B cell (primary cell): Measurements from ENCODE around the gene IRS2.

DNA sequence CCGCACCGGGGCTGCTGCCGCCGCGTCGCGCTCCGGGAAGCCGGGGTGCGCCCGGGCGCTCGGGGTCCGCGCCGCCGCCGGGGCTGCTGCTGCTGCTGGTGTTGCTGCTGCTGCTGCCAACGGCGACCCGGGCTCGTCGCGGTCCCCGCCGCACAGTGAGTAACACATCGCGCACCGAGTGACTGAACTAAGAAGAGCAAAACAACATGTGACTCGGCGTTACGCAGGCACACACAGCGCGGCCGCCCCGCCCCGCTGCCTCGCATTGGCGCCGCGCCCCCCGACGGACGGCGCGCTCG, at the start of gene IRS2:
TSS of gene IRS2 (minus strand) at position 164 of the 299 bp plus-strand sequence.
- PRO-cap = bidirectional peak, plus-strand start outside the sequence, minus-strand start at position 161 of the sequence
- CAGE, long polyA plus RNA = no peak

GRCh38 chr13:109802810-109803336, 16.5 kb upstream of the IRS2 start:
- PRO-cap = no peak
- CAGE, long polyA plus RNA = no peak

DNA sequence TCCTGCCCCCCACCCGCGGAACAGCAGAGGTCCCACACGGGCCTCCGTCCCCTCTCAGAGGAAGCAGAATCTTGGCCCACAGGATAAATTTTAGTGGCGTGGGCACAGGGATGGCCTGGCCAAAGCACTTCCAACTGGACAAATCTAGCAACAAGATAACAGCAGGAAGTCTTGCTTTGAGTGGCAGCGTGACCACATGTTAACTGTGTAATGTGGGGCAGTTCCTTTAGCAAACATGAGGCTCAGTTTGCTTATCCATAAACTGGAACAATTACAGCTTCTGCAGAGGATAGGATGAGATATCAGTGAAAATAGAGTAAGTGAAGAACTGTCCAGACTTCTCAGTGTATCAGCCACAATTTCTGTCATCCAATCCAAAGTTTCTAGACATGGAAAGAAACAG, 238.0 kb upstream of the IRS2 start:
- PRO-cap = no peak
- CAGE, long polyA plus RNA = no peak

DNA sequence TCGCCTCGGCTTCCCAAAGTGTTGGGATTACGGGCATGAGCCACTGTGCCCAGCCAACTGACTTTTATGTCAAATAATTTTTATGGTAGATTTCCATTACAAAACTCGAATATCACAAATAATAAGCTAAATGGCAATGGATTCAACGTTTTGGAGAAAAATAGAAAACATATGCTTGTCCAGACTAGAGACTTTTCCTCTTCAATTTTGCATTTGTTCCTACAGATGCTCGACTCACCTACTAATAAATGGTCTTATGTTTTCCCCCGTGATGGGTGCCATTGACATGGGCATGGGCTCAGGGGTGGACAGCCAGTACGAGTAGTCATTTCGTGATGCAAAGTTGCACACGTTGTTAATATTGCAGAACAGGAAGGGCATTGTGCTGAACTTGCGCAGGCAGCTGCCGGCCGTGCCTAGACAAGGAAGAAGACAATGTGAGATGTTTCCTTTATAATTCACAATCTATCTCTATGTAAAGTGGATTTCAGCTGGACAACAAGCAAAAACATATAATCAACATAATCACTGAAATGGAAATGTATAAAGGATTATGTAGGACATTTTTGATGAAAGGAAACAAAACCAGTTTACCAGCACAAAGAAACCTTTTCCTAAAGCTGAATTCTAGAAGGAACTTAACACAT, 145.9 kb downstream of the COL4A1 start:
- PRO-cap = no peak
- CAGE, long polyA plus RNA = no peak

- PRO-cap = no peak
- CAGE, long polyA plus RNA = no peak
These were observed 125.8 kb downstream of the COL4A1 start for GRCh38 chr13:110181200-110181584.

DNA sequence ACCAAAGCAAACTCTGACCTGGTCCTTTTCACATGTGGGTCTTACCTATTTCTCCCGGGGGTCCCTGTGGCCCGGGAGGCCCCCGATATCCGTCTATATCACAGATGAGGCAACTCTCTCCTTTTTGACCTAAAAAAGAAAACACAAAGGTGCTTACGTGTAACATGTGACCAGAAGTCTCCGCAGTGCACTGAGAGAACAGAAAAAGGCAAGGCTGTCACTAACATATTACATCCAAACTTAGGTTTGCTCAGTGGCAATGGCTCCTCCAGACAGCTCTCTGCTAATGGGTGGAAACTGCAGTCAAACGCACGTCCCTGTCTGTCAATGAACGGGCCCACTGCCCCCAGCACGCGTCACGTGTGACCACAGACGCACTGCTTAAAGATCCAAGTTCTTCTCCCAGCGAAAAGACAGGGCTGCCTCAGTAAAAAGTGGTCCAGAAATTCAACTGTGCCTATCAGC, 114.1 kb downstream of the COL4A1 start:
- PRO-cap = no peak
- CAGE, long polyA plus RNA = no peak

DNA sequence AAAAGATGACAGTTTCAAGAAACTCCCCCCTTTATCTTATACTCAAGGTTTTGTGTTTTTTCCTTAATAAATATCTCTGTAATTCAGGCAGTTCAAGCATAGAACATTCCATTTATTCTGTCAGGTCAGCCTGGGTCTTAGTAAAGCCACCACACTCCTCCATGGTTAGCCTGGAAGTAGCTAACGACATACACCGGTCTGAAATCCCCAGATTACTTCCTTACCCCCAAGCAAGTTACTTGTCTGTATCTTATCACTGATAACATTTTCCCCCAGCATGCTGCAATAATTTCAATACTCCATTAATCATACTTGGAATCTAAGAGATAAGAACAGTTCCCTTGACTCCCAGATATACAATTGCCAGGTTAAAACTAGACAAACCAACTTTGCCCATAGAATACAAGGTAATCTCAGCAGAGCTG, 80.7 kb downstream of the COL4A1 start:
- PRO-cap = no peak
- CAGE, long polyA plus RNA = no peak

DNA sequence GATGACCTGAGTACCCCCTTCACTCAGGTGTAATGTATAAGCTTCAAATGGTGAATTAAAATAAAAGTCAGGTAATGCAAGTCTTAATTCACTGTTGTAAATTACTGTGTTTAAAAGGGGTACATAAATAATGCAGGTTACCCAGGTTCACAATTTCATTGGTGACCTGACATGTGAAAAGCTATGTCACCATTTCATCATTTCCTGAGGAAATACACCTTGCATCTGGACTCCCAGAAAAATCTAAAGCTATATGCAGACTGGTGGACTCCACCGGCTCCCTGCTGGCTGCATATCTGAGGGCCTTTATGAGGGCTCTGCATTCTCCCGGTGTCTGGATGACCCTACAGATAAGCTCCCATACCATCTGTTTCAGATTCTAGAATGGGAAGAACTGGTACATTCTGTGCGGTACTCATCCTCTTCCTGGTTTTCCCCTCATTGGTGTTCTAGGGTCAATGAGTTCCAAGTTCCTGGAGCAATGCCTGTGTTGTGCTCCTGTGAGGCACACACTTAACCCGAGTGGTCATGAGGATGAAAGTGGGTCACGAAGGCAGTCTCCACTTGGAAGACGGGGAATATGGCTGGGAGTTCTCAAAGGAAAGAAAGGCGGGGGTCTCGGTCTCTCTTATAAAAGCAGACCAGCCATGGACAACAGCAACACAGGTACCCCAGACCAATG, 60.5 kb downstream of the COL4A1 start:
- PRO-cap = no peak
- CAGE, long polyA plus RNA = no peak

DNA sequence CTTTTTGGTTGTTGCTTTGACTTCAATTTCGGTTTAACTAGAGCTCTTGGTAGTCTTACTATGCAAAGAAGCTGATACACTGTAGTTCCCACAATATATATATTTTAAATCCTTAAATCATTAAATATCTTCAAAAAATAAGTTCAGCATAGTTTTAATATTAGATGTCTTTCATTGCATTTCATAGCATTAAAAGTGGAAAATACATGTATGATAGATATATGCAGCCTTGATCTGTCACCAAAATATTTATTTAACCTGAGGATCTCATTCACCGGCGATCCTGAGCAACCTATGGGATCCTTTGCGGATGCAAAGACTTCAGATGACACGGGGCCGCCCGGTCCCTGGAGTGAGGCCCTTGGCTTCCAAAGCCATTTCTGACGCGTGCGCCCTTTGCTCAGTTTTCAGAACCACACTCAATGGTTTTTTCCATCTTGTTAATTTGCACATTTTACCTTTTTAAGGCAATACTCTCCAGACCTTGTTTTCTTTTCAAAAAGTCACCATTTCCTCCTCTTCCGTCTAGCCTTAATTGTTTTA, 48.2 kb downstream of the COL4A1 start:
- PRO-cap = no peak
- CAGE, long polyA plus RNA = no peak

DNA sequence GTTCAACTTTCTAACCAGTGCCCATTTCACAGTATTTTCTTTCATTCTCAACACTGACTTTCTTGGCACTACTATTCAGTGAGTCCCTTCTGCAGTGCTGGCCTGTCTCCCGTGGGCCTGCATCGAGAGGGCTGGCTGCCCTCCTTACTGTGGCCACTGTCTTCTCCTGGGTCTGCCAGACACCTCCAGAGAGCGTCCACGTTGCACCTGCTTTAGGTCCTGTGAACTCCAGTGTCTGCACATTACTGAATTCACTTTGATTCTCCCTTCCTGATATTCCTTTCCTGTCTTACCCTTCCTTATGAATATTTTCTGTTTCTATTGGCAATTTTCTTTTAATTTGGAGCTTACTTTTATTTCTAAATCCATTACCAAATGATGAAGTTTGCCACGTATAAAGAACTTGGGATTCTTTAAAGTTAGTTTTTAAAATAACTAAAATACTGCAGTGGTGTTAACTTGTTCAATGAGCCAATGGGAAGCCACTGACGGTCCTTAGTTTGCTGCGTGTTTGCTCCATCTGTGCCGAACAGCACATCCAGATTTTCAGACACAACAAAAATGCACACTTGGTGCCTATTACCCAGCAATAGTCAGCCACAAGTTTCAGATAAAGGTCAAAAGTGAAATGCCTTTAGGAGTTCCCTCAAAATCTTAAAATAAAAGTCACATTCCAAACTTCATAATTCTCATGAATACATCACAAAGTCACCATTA, 27.1 kb downstream of the COL4A1 start:
- PRO-cap = no peak
- CAGE, long polyA plus RNA = no peak

GRCh38 chr13:110306831-110306928, 277 bp downstream of the COL4A1 start:
- PRO-cap = no peak
- CAGE, long polyA plus RNA = no peak

DNA sequence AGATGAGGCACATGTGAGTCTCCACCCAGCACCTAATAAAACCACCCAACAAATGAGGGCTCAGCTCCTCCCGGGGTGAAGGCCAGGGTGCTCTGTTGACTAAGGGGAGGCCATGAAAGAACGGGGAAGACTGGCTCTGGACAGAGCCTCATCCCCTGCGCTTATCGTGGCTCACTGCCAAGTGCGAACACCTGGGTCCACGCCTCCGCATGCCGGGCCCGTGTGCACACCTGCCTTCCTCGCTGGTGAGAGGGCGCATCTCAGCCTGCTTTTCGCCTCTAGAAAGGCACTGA, 39.6 kb downstream of the COL4A2 start:
- PRO-cap = no peak
- CAGE, long polyA plus RNA = no peak

- PRO-cap = no peak
- CAGE, long polyA plus RNA = no peak
These were observed 68.9 kb downstream of the COL4A2 start for GRCh38 chr13:110375871-110376461.

DNA sequence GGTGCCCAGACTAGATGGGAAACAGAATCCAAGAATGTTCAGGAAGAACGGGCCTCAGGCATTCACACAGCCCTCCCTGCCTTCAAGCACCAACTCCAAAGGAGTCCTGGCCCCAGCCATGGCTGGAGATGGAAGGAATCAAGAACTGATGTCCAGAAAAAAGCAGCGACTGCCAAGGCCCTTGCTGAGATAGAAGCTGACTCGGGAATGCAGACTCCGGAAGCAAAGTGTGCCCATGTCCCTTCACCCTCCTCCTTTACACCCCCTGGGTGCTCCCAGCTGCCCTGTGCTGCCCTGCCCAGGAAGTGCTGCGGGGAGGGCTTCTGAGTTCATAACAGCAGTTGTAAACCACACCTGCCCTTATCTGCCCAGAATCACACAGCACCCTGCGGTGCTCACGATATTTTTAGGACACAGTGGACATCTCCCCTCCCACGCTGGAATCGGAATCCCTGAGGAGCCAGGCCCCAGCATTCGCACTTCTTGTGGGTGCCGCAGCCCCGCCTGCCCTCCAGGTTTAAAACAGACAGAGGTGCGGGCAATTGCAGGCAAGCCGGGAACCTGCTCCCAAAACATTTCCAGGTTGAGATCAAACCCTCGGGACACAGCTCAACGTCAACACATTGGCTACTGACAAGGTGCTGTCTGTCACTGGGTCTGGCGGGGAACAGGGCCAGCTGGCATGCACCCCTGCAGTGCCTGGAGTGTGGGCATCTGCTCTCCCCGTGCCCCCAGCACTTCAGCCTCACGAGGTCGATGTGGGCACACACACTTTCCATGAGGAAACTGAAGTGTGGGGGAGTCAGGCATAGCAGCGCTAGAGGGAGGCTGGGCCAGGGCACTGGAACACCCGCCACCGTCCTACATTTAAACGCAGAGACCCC, 36.9 kb downstream of the RAB20 start:
- PRO-cap = no peak
- CAGE, long polyA plus RNA = no peak

GRCh38 chr13:110635570-110635929, 20.2 kb downstream of the NAXD start:
- PRO-cap = no peak
- CAGE, long polyA plus RNA = no peak

DNA sequence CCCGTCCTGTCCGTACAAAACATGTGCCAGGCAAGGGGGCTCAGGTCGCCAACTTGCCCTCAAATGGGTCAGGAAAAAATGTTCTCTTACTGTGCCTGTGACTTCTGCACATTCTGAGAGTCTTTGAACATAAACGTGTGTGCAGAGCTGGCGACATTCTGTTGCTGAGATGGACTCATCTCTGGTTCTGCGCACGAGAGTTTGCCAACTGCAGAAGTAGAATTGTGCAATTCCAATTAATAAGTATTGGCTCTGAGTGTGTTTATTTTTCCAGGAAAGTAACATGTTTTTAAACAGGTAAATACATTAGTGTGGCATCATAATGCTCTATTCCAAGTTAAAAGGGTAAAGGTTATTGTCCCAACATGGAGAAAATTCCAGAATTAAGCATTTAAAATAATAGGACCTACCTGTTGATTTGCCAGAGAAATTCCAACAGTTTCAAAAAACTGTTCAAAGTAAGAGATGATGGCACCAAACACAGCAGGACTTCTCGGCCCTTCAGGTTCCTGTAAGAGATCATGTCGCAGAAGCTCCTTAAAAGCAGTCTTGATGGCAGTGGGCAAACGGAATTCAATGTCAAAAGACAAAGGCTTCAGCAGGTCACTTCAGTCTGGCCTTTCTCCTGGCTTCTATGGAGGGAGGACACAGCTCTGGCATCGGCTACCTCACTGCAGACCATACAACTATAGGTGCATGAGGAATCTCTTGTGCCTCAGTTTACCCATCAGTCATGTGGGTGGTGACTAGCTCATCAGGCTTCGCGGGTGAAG, 28.8 kb downstream of the NAXD start:
- PRO-cap = no peak
- CAGE, long polyA plus RNA = no peak

DNA sequence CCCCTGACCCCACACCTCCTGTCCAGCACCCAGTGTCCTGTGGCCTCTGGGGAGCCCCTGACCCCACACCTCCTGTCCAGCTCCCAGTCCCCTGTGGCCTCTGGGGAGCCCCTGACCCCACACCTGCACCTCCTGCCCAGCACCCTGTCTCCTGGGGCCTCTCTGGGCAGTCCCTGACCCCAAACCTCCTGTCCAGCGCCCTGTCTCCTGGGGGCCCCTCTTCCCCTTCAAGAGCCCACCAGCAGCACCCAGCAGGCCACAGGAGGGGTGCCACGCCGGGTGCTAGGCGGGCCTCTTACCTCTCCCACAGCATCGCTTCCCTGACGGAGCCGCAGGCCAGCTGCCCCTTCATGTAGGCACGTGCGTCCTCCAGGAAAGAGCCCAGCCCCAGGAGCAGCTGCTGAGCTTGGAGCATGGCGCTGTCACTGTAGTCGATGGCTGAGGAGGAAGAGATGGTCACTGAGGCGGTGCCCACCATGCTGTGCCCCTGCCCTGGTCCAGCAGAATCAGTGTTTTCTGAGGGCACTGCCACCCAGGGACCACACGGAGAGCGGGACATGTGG, 31.5 kb downstream of the NAXD start:
- PRO-cap = no peak
- CAGE, long polyA plus RNA = no peak

- PRO-cap = unidirectional peak, minus-strand start at chr13:110665750
- CAGE, long polyA plus RNA = no peak
These were observed 40.1 kb downstream of the CARS2 start for GRCh38 chr13:110665460-110666608.

GRCh38 chr13:110880683-110881039, 34.2 kb downstream of the ANKRD10 start:
- PRO-cap = no peak
- CAGE, long polyA plus RNA = no peak

- PRO-cap = no peak
- CAGE, long polyA plus RNA = no peak
These were observed 29.3 kb downstream of the ANKRD10 start for GRCh38 chr13:110885616-110885883.